Urinary bladder (tissue), 3 donors: ENCODE measurements around a stretch of chr16.

DNA sequence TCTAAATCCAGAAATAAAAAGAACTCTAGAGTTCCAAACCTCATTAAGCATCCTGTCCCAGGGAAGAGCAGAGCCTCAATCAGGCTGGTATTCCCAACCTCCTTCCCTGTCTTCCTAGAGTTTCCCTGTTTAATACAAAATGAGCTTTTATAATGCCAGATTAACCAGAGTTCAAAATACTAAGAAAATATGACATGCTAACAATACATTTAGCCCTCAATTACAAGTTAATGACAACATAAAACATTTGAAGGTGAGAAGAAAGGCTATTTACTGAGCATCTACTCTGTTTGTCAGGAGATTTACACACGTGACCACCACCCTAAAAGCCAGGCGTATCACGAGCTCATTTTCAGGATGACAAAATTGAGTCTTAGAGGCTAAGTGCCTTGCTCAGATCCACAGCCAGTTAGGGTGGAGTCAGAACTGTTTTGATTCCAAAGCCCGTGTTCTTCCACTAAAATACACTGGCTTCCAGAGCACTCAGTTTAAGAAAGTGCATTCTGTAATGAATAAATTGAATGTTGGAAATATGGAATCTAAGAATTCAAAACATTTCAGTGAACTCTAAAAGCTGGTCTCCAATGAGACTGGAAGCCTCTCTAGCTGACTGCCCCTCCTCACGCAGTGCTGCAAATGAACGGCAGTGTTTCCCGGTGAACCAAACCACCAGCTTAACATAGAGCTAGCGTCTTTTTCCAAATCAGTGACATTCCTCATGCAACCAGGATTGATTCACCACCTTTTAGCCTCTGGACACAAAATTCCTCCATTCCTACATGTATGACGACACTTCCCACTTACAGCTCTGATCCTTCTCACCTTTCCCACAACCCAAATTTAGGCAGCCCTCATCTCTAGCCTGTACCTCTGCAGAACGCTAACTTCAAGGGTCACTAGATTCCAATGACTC lies 6.0 kb downstream of the ZDHHC7 start:
- PRO-cap, result bidirectional peak, plus-strand start at position 402 of the sequence, minus-strand start at position 295 of the sequence
- RAMPAGE, long total RNA, result no peak

- PRO-cap, result no peak
- RAMPAGE, long total RNA, result no peak
These were observed 628 bp downstream of the ZDHHC7 start for GRCh38 chr16:85010445-85011369.

GRCh38 chr16:85014185-85014883 lies 3.0 kb upstream of the ZDHHC7 start:
- PRO-cap, result no peak
- RAMPAGE, long total RNA, result no peak

DNA sequence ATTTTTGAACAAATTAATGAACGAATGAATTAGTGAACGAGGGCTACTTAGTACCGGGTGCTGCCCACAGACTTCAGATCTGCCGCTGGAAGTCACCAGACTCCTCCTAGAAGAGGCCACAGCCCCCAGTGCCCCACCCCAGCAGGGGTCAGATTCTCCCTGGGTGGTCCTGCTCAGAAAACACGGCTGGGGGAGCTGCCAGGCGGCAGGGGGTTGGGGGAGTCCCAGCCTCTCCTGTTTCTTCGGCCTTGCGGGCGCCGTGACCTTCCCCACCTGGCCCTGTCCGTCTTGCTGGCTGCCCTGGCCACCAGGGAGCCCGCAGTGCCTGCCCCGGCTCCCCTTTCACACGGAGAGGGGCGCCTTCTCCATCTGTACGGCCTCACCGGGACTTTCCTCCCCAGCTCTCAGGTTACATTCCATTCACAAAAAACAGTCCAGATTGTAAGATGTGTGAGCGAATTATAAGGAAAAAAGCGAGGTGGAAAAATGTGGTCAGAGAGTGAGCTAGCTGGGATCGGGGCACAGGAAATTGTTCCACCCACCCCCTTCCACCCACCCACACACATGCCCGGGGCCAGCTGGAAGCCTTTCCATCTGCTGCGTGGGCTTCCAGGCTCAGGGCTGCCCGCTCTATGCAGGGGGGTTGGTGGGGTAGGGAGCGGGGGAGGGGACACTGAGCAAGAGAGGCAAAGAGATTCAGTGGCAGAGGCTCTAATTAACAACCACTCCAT lies 14.5 kb upstream of the CIBAR2 start:
- PRO-cap, result no peak
- RAMPAGE, long total RNA, result no peak

- PRO-cap, result no peak
- RAMPAGE, long total RNA, result no peak
These were observed 123.6 kb upstream of the CIBAR2 start for GRCh38 chr16:85235709-85236349.

DNA sequence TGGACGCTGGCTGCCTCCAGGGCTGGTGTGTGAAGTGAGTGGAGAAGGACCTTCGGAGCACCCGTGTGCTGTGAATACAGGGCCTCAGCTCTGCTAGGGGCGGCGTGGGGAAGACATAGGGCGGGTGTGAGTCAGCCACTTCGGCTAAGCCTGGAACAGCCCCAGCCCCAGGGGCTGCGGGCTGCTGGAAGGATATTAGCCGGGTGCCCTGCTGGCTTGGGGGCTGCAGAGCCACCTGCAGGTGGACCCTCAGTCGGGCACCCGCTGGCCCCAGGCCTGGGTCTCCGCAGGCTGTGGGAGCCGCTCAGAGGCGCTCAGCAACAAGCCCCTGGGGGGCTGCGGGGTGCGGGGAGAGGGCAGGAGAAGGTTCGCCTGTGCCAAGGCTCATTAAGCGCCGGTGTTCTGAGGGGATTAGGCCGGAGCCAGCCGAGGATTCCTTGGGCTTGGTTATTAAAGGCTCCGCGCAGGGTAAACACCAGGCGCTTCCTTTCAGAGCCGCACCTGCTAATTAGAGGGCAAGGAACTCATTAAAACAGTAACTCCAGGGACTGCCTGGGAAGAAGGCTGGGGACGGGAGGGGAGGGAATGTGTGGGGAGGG lies 217.1 kb upstream of the CIBAR2 start:
- PRO-cap, result no peak
- RAMPAGE, long total RNA, result no peak

GRCh38 chr16:85330610-85331169 lies 218.4 kb upstream of the CIBAR2 start:
- PRO-cap, result no peak
- RAMPAGE, long total RNA, result no peak

- PRO-cap, result no peak
- RAMPAGE, long total RNA, result no peak
These were observed 241.6 kb upstream of the CIBAR2 start for GRCh38 chr16:85353763-85354301.

DNA sequence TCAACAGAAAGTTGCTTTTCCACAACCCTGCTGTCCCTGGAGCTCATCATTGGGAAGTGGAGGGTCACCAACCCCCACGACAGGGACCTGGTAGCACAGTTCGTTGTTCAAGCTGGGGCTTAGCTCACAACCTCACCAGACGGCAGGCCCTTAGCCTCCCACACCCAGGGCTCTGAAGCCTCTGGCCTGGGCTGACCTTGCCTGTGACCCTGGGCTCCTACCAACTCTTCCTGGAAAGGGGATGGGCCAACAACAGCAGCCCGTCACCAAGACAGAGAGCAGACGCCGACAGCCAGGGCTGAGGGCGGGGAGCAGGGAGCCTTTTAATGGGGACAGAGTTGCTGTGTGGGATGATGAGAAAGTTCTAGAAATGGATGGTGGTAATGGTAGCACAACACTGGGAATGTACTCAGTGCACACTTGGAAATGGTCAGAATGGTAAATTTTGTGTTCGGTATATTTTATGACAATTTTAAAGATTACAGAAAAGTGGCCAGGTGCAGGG lies 243.0 kb upstream of the CIBAR2 start:
- PRO-cap, result no peak
- RAMPAGE, long total RNA, result no peak

GRCh38 chr16:85360138-85361308 lies 248.3 kb upstream of the CIBAR2 start:
- PRO-cap, result no peak
- RAMPAGE, long total RNA, result no peak

DNA sequence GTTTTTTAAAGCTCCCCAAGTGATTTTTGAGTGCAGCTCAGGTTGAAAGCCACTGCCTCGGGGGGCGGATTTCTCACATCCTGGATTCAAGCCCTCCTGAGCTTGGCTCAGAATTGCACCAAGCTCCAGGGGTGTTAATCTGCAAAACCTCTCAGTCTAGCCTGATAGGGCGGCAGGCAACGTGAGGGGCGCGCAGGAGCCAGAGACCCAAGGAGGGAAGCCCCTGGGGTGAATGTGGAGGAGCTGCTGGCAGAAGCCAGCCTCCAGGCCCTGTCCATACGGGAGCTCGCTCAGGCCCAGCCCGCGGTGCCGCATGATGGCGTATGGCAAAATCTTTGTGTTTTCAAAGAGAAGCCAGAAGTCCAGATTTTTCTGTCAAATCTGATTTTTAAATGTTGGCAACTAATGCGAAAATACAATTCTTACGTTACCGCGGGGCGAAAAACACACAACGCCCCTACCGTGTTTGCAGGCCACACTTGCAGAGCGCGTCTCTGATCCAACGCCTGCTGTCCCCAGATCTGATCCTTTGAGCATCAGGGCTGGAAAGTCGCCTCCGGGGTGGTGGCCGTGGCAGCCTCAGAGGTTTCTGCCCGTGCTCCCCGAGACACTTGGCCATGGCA lies 182.0 kb upstream of the GSE1 start:
- PRO-cap, result no peak
- RAMPAGE, long total RNA, result no peak

DNA sequence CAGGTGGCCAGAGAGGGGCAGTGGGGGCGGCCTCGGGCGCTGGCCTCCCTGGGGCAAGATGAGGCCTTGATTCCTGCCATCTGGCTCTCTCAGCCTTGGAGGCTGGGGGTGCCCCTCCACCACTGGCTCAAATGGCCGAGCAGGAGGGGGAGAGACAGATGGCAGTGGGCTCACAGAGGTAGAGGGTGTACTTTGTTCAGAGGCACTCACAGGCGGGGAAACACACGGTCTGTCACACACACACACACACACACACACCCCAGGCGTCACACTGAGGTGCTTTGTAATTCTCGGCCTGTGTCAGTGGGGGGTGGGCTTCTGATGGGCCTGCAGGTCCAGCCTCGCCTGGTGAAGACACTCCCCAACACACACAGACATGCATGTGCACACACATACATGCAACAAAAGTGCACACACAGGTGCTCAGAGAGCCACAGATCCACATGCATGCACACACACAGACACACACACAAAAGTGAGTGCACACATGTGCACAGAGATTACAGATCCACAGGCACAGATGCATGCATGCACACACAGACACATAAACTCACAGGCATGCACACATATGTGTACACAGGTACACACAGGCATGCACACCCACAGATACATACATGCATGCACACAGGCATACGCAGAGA lies 173.7 kb upstream of the GSE1 start:
- PRO-cap, result no peak
- RAMPAGE, long total RNA, result no peak

- PRO-cap, result unidirectional peak, plus-strand start at chr16:85448189
- RAMPAGE, long total RNA, result no peak
These were observed 165.1 kb upstream of the GSE1 start for GRCh38 chr16:85448119-85448296.

GRCh38 chr16:85564242-85565106 lies 48.6 kb upstream of the GSE1 start:
- PRO-cap, result no peak
- RAMPAGE, long total RNA, result no peak

- PRO-cap, result no peak
- RAMPAGE, long total RNA, result no peak
These were observed 46.0 kb upstream of the GSE1 start for GRCh38 chr16:85566938-85567671.

DNA sequence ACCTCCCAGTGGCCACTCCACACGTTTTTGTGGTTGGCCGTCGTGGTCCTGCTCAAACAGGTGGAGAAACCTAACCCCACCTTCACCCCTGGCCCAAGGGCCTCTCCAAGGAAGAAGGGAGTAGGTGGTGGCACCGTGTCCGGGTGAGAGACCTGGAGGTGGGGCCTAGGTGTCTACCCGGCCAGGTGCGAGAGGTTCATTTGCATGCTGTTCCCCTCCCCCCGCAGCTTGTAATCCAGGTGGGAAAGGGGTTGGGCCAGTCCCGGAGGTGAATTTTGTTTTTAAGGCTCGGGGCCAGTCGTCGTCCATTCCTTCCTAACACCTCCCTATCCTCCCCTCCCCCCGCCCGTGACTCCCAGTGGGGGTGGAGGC lies 2.2 kb upstream of the GSE1 start:
- PRO-cap, result no peak
- RAMPAGE, long total RNA, result no peak

DNA sequence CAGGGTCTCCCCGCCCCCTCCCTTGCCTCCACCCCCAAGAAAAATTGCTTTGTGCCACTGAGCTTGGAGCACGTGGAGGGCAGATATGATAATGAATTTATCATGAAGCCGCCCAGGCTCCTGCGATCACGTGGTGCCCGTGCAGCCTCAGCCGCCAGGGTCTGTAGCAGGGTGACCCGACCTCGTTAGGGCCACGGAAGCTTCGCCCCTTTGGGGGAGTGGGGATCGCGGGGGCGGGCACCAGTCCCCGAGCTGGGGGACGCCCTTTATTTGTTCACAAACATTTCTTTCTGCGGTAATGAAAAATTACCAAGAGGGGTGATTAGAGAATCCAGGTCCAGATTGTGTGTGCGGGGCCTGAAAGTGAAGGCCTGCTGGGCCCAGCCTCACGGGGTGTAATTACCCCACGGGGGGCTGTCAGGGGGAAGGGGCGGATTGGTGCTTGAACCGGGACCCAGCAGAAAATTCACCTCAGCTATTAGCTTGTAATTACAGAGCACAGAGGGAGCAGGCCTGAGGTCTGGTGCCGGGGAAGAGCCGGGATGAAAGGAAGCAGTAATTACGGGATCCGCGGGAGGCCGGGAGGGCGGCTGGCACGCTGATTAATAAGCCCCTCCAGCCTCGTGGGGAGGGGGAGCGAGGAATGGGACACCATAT lies 13.2 kb downstream of the GSE1 start:
- PRO-cap, result no peak
- RAMPAGE, long total RNA, result no peak

DNA sequence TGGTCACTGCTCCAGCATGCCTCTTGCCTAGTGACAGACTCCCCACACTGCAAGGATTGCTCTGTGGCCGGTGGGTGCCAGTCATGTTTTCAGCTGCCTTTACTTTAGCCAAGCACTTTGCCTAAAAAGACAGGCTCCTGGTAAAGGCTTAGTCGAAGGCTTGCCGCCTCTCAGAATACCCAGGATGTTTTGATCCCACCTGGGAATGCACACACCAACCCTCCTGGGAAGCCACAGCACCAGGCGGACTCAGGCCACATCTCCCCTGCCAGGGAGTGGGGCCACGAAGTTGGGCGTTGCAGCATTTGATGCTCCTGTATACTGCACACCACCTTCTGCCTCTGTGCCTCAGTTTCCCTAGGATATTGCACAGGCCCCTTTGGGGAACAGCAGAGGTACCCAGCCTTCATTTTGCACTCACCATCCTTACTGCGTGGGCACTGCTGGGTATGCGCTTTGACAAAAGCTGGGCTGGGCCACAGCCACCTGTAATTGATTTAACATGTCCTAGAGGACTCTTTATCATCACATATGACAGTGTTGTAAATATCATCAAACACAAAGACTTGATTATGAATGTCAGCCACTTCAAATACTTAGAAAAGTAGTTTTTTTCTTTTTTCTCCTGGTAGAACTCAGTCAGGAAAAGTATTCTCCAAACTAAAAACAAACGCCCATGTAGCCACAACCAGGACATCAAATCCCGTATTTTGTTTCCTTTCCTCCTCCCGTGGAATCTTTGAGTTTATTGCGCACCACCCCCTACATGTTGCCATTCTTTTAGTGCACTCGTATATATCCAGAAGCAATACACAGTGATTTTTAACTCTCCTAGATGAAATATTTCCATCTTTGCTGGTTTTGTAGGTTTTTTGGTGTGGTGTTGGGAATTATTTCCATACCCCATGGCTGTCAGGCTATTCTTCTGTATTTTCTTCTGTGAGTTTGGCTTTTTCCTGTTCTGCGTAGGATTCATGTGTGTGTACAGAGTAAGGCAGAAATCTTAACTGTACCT lies 19.7 kb downstream of the GINS2 start:
- PRO-cap, result no peak
- RAMPAGE, long total RNA, result no peak

DNA sequence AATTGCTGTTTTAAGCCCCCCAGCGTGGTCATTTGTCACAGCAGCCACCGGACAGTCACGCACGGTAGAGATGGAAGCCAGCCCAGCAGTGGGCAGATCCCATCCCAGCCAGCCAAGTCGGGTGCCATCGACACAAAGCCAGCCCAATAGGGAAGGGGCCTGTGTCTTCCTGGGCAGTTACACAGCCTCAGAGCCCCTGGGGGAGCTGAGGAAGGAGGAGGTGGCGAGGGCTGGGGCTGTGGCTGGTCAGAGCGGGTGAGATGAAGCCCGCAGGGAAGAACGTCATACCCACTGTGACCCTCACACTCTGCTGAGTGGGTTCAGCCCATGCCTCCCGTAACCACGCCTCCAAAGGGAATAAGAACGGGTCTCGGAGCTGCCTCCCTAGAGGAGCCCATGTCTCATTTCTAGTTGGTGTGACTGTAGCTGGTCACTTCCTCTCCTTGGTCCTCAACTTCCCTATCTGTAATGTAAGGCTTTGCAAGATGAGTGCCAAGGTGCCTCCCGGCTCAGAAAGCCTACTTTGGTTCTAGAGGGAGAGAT lies 20.9 kb downstream of the C16orf74 start:
- PRO-cap, result no peak
- RAMPAGE, long total RNA, result no peak

DNA sequence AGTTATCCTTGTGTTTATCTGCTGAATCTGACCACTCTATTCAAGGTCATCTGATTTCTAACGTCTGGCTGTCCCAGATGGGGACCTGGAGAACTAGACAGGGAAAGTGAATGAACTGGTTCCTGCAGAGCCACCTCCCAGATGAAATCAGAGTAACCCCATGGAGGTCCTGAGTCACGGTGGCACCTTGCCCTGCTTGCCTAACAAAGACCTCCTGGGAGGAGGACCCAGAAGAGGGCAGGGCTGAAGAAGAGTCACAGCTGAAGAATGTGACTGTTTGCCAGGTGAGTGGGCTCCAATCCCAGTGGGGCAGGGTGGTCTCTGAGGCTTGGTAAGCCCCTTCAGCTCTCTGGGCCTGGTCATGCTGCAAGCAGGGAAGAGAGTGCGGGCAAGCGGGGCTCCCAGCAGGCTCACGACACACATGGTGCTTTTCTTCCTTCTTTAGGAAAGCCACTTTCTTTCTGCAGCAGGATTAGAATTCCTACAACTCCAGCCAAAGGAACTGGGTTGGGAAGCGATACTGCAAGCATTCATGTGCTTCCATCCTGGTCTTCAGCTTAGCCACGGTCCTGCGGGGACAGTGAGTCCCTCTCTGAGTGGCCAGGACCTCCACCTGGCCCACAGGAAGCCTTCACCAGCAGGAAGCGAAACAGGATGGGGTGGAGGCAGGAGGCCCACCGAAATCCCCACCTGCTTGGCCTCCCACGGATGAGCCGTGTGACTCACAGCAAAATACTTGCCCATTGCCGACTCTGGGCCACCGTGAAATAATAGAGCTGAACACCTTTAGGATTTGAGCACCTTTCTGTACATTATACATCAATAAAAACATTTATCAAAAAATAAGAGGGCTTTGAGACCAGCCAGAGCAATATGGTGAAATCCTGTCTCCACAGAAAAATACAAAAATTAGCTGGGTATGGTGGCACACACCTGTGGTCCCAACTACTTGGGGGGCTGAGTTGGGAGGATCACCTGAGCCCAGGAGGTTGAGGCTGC lies 4.2 kb downstream of the C16orf74 start:
- PRO-cap, result no peak
- RAMPAGE, long total RNA, result no peak